Mesenteric fat pad (tissue), 1 donor: Measurements from ENCODE around the genes METRN, MSLN, CACNA1H, TPSAB1 and BAIAP3.

GRCh38 chr16:706999-707765 lies 1.6 kb upstream of the FBXL16 start:
- PRO-cap: no peak

GRCh38 chr16:714465-715292 lies at the start of gene METRN:
Gene METRN, plus strand, starts transcription at chr16:715118.
- PRO-cap: bidirectional peak, plus-strand start at chr16:715118, minus-strand start at chr16:714973

DNA sequence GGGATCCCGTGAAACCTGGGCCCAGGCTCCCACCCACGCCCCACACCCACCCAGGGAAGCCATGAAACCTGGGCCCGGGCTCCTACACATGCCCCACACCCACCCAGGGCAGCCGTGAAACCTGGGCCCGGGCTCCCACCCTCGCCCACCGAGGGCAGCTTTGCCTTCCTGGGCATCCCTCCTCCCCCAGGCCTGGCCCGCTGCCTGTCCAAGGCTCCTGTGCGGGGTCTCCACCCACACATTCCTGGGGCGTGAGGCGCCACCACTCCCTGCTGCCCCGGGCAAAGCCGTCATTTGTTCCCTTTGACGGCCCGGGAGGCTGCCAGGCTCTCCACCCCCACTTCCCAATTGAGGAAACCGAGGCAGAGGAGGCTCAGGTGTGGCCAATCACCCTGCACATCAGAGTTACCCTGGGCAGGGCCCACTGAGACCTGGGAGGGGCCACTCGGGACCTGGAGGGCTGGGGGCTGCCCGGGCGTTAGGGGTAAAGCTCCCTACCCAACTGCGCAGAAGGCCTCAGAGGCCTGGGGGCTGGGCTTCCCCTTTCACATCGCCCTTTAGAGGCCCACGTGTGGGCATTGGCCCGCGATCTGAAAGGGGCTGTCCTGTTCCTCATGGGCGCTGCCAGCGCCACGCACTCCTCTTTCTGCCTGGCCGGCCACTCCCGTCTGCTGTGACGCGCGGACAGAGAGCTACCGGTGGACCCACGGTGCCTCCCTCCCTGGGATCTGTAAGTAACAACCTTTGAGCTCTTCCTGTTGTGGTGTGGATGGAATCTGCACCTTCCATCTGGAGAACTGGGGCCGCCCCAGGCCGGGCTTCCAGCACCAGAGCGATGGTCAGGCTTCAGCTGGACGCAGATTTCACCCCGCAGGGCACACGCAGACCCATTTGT lies at the start of gene MSLN:
TSS of gene MSLN (plus strand) at position 290 of the 895 bp plus-strand sequence.
- PRO-cap: no peak

- PRO-cap: no peak
These were observed 67.3 kb downstream of the LMF1 start for GRCh38 chr16:903508-903884.

GRCh38 chr16:996568-997180 lies 15.1 kb downstream of the SOX8 start:
- PRO-cap: no peak

DNA sequence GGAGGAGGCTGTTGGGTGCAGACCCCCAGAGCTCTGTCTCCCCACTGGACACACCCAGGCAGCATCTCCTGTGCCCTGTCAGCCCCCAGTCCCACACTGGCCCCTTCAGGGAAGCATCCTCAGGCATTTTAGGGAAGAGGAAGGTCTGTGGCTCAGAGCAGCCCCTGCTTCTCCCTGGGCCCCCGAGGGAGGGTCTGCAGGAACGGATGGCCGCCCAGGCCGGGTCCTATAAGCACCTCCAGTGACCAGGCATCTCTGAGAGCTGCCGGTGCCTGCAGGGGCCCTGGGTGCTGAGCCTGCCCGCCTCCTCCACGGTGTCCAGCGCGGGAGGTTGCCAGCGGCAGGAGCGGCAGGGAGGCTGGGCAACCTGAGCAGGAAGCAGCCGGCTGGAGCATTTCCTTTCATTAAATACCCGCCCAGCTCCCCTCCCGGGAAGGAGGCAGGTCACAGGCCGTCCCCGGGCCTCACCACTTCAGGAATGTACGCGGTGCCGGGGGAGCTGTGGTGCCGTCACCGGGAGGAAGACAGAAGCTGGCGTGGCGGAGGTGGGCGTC lies 15.7 kb downstream of the SOX8 start:
- PRO-cap: no peak

GRCh38 chr16:1028297-1028810 lies 44.2 kb upstream of the SSTR5 start:
- PRO-cap: no peak

GRCh38 chr16:1078410-1079135 lies 6.0 kb downstream of the SSTR5 start:
- PRO-cap: no peak

- PRO-cap: no peak
These were observed 4.8 kb downstream of the C1QTNF8 start for GRCh38 chr16:1091088-1091820.

- PRO-cap: no peak
These were observed 11.6 kb upstream of the C1QTNF8 start for GRCh38 chr16:1107685-1108055.

GRCh38 chr16:1152013-1153215 lies at the start of gene CACNA1H:
Gene CACNA1H, plus strand, starts transcription at chr16:1153106.
- PRO-cap: no peak

GRCh38 chr16:1225592-1226181 lies 619 bp upstream of the TPSG1 start:
- PRO-cap: no peak

- PRO-cap: no peak
These were observed at the start of gene TPSAB1 for GRCh38 chr16:1240439-1240998. Gene TPSAB1, plus strand, starts transcription at chr16:1240705.

DNA sequence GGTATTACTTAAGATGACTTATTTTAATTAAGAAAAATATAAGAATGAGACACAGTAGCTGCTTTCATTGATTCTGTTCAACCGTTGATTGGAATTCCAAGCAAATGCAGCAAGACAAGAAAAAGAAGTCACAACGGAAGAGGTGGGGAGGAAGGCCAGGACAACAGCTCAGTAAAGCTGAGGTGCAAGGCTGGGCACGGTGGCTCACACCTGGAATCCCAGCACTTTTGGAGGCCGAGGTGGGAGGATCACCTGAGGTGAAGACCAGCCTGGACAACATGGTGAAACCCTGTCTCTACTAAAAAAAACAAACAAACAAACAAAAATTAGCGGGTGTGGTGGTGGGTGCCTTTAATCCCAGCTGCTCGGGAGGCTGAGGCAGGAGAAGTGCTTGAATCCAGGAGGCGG lies 7.2 kb downstream of the UBE2I start:
- PRO-cap: no peak

GRCh38 chr16:1324580-1325402 lies 8.7 kb upstream of the BAIAP3 start:
- PRO-cap: no peak

- PRO-cap: no peak
These were observed at the start of gene BAIAP3 for GRCh38 chr16:1333398-1333755. Gene BAIAP3, plus strand, starts transcription at chr16:1333645.

DNA sequence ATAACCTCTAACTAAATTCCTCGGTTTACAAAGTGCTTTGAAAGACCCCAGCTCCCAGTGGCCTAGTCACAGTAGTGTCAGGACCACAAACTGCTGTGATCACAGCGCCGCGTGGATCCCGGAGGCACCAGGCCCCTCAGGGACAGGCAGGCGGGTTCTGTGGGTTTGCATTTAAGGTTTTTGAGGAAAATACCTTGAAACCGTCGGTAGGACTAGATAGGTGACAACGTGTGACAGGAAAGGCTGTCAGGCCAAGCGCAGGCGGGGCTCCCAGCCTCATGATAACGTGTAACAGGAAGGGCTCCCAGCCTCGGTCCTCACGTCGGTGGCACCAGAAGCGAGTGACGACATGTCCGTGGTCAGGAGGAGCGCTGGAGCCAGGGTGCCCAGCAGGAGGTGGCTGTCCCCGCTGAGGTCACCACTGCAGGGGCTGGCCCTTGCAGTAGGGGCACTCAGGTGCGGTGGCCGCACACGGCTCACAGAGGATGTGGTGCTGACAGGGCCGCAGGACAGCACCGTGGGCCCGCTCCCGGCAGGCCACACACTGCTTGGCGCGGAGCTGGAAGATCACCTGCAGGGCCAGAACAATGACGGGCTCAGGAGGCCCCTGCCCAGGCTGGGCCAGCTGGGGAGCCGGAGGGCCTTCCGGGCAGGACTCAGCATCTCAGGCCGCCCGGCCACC lies 14.2 kb downstream of the GNPTG start:
- PRO-cap: no peak

DNA sequence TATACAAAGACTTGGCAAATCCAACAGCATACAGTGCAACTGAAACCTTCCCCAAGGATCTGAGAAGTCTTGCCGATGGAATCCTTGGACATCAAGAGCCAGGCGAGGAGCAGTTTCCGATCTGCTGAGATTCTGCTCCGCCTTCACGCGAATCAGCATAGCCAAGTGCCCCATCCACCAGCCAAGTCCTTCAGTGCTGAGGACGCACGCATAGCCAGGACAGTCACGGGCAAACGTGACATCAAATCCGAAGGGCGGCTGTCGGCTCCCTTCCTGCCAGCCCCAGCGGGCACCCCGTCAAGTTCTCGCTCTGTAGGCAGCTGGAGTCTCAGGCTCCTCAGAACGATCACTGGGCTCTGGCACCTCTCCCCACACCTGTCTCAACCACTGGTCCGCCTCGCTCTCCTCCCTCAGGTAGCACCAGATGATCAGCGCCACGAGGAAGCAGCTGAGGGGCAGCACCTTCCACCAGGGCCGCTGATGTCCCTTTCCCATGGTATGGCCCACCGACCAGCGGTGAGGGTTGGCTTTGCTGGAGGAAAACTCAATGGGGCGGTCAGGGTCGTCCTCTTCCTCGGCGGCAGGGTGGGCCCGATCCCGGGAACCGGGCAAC lies 492 bp downstream of the UQCC4 start:
- PRO-cap: no peak

DNA sequence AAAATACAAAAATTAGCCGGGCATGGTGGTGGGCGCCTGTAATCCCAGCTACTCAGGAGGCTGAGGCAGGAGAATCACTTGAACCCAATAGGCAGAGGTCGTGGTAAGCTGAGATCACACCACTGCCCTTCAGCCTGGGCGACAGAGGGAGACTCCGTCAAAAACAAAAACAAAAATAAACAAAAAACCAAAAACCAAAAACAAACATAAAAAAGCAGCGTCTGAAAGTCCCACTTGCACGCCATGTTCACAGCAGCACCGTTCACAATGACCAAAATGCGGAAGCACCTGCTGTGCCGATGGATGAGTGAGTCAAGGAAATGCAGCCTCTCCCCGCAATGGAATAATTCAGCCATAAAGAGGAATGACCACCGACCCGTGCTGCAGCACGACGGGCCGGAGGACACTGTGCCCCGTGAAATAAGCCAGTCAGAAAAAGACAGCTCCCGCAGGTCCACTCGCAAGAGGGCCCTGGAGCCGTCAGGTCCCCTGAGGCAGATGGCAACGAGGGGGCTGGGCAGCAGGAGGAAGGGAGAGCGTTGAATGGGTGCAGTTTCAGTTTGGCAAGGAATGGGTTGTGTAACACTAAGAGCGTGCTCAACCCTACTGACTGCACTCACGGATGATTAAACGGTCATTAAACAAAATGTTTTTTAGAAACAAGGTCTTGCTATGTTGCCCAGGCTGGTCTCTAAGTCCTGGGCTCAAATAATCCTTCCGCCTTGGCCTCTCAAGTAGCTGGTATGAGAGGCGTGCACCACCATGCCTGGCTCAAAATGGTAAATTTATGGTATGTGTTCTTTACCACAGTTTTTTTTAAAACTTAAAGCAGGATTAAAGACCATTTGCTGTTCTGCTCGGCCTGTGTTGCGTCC lies 5.1 kb downstream of the CLCN7 start:
- PRO-cap: no peak

DNA sequence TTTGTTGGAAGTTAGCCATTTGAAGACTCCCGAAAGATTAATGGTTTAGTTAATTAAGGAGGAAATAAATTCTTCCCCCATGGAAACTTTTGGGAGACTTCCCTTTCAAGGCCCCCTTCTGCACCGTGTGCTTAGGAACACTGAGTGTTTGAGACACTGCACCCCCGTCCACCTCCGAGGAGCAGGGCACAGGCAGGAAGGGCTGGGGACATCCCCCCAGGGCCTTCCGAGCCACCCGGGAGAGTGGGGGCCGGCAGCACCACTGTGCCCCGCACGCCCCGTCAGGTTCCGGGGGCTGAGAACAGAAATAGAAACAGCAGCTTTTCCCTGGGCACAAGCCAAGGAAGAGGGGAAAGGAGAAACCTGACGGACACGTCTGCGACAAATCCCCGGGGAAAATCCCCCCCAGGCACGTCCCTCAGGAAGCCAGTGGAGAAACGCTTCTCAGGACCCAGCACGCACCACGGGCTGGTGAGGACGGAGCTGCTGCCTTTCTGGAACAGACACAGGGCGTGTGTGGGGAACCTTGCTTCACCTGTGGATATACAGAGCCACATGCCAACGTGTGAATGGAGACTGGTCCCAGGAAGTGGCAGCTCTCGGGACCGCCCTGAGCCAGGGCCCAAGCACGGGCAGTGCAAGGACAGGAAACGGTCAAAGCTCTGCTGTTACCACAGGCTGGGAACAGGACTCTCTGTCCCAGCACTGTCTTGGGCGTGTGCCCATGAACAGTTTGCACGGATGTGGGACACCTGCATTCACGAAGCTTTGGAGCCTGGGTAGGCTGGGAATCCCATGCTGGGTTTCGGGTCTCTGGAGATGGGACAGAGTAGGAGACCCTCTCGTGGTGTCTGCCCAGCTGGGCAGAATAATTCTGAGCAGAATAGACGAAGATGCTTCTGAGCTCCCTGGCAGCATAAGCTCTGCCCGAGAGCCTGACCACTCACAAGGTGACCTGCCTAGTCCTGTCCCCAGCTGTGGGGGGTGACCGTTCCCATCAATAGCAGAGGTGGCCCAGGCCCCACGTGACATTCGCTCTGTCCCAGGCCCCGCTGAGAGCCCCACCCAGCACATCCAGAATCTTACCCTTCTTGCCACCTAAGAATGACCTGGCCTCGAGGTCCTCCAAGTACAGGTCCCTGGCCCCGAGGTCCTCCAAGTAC lies 1.2 kb upstream of the TMEM204 start:
- PRO-cap: no peak